Myometrial cell (primary cell): ENCODE results near the gene SEC61G.

- RAMPAGE, long total RNA = no peak
These were observed 87.4 kb downstream of the COBL start for GRCh38 chr7:51229090-51229636.

DNA sequence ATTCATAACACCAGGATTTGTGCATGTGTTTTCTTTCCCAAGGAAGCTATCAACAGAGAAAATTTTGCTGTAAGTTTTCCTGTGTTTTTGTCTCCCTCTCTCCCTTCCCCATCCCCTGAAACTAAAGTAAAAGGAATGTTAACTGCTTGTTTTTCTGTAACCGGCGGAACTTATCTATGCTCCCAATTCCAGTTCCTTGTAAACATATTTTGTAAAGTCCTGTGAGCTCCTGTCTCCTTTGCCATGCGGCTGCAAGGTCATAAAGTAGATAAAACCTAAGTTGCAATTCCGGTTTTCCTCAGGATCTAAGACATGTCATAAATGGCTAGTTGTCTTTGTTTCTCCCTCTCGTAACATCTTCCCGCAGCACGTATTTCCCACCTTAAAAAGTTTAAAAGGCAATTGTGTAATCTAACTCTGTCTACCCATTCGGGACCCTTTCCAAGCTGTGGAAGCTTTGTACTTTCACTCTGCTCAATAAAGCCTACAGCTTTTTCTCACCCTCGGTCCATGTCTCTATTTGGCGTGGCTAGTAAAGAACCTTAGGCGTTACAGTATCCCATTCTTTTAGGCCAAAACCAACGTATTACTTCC, 78.9 kb upstream of the POM121L12 start:
- RAMPAGE, long total RNA = no peak

- RAMPAGE, long total RNA = no peak
These were observed 1.2 kb downstream of the SEC61G start for GRCh38 chr7:54757722-54758199.

- RAMPAGE, long total RNA = start-site peak on the minus strand at chr7:54759173-54759235, 4,568 and 7,689 reads in 2 replicates
These were observed at the start of gene SEC61G for GRCh38 chr7:54758224-54759470. SEC61G (minus strand) TSS chr7:54759211.

- RAMPAGE, long total RNA = no peak
These were observed 31.1 kb upstream of the EGFR start for GRCh38 chr7:54987712-54988113.

DNA sequence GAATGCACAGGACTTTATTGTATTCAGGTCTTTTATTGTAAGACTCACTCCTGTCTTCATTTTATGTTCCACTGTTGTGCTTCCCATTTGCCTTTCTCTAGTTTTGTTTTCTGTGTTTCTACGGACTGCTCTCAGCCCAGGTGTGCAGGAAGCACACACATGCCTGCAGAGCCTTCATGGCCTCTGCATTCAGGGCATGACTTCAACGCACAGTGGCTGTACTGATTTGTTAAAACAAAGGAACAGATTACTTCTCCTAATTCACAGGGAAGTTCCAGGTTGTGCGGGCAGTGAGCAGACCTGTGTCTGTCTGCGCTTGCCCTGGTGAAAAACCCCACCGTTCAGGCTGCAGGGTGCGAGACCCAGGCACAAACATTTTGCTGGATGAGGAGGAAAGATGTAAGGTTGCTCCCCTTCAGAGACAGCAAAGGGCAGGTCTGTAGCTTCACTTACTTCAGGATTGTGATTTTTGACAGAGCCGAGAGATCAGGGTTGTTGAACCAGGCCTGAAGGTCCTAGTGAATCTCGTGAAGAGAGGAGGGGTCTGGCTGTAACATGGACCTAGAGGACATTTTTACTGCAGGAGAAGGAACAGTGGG, 1.2 kb upstream of the EGFR start:
- RAMPAGE, long total RNA = no peak

GRCh38 chr7:55024319-55025624, 6.0 kb downstream of the EGFR start:
- RAMPAGE, long total RNA = no peak

DNA sequence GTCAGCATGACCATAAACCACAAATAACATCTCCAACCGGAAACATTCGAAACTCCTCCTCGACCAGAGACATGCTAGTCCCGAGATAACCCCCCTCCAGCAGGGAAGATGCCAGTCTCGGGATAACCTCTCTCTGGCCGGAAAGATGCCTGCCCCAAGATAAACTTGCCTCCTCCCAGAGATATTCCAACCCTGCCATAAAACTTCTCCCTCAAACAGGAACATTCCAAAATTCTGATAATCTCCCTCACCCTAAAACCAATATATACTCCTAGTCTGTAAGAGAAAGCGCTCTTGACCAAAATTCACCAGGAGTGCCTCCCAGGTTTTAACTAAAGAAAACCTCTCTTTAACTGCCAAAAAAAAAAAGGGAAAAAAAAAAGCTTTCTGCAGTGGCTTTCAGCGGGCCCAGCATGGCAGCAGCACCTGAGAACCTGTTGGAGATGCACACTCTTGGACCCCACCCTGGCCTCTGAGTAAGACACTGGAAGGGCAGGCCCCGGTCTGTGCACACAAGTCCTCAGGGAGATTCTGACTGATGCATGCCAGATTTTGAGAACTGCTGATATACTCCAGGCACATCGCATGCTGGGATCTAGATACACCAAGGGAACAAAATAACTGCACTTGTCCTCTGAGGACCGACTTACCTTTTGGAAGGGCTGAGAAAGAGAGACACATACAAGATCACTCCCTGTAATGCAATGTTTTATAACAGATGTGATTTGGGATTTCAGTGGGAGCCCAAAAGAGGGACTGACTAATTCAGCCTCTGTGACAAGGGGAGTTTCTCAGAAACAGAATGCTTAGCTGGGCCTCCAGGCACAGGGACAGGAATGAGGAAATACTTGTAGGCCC, 7.9 kb downstream of the EGFR start:
- RAMPAGE, long total RNA = no peak

DNA sequence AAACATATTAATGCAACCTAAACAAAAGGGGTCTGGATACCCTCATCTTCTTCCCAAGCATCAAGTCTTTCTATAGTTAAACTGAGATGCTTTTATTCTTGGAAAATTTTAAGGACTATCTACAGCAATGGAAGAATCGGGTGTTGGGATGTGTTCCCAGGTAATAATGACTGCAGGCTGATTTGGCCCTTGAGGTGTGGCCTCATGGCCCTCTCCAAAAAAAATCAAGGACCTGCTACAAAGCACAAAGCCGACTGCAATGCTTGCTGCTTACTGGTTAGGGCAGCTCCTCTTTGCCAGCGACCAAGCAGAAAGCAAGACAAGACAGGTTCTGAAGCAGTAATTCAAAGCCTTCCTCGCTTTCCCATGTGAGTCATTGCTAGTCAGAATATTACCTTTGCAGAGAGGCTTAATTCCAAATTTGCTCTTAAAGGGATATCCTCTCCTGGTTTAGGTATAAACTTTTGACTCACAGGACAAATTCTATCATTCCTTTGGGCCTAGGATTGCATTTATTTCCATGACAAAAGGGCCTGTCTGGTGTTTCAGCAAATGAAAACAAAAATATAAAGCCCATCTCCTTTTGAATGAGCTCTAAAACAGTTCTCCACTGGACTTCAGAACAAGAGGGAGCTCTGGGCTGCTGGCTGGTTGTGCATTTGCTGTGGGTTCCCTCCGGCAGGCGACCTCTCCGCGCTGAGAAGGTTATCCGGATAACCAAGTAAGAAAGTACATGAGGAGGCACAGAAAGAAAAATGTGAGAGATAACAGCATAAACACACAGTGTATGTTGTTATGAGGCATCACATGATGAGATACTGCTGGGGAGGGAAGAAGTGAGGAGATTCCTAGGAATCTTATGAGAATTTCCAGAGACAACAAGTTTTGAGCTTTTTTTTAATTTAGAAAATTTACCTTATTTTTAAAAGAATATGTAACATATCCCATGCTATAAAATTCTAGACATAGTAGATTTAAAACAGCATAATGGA, 90.7 kb downstream of the EGFR start:
- RAMPAGE, long total RNA = no peak

DNA sequence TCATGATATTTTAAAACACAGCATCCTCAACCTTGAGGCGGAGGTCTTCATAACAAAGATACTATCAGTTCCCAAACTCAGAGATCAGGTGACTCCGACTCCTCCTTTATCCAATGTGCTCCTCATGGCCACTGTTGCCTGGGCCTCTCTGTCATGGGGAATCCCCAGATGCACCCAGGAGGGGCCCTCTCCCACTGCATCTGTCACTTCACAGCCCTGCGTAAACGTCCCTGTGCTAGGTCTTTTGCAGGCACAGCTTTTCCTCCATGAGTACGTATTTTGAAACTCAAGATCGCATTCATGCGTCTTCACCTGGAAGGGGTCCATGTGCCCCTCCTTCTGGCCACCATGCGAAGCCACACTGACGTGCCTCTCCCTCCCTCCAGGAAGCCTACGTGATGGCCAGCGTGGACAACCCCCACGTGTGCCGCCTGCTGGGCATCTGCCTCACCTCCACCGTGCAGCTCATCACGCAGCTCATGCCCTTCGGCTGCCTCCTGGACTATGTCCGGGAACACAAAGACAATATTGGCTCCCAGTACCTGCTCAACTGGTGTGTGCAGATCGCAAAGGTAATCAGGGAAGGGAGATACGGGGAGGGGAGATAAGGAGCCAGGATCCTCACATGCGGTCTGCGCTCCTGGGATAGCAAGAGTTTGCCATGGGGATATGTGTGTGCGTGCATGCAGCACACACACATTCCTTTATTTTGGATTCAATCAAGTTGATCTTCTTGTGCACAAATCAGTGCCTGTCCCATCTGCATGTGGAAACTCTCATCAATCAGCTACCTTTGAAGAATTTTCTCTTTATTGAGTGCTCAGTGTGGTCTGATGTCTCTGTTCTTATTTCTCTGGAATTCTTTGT, 162.3 kb downstream of the EGFR start:
- RAMPAGE, long total RNA = no peak

GRCh38 chr7:55380139-55381034, 15.2 kb downstream of the LANCL2 start:
- RAMPAGE, long total RNA = no peak

- RAMPAGE, long total RNA = no peak
These were observed 40.8 kb downstream of the LANCL2 start for GRCh38 chr7:55405927-55406335.

- RAMPAGE, long total RNA = no peak
These were observed 51.6 kb downstream of the VOPP1 start for GRCh38 chr7:55520487-55521293.

DNA sequence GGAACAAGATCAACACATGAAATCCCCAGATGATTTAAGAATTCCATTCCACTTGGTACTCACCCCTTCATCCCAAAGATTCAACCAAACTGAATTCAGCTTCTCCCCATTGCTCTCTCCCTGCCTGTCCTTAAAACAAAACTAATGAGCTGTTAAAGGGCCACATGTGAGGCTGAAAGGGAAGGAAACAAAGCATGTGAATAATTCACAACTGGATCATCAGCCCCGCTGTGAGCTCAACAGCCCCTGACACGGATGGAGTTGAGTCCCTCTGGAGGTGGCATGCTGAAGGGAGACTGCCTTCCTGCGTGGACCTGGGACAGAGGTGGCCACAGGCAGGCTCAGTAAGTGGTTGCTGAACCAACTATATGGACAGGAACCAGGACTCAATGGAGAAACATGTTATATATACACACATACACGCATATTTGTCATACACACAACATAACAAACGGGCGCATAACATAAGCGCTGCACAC, 32.8 kb downstream of the VOPP1 start:
- RAMPAGE, long total RNA = no peak

GRCh38 chr7:55546735-55547300, 25.5 kb downstream of the VOPP1 start:
- RAMPAGE, long total RNA = no peak

- RAMPAGE, long total RNA = no peak
These were observed 21.1 kb downstream of the VOPP1 start for GRCh38 chr7:55551177-55551719.

GRCh38 chr7:55573276-55573576, 924 bp upstream of the VOPP1 start:
- RAMPAGE, long total RNA = no peak

DNA sequence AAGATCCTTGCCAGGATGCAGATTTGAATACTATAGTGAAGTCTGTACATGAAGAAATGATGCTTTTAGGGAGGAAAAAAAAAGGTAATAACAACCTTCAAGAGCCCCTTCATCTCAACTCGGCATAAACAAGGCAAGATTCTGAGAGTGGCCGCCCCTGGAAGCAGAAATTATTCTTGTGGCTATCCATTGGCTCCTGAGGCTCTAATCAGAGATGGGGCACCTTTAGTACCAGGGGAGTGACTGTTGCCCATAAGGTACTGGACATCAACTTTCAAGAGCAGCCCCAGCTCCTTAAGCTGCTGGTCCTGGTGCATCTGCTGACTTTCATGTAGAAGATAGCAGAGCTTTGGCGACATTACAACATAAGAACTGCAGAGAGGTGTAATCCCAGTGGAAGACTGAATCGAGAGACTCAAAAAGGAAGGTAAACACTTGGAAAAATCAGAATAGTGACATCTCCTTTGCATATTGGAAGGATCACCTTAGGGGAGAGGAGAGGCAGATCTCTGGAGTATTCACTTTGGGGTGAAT, 24.5 kb downstream of the ZNF713 start:
- RAMPAGE, long total RNA = no peak

DNA sequence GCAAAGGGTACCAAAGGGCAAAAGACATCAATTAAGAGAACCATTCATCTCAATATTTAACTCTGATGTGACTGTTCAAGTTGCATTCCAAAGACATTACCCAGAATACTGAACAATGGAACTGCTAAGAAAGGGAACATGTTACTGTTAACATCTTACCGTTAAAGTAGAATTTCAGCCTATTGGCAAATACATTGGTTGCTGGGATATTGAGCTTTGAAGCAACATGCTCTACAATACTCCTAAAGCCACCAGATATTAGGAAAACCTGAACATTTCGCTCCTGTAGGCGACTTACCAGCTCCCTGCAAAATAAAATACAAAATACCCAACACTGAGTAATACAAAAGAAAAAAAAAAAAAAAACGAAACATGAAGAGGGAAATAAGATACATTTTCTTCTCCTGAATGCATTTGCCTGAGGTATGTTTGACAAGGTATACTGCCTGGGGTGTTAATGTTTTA, 34.1 kb downstream of the PSPH start:
- RAMPAGE, long total RNA = no peak

GRCh38 chr7:56091474-56092216, 1.1 kb downstream of the PHKG1 start:
- RAMPAGE, long total RNA = no peak